Right cardiac atrium (tissue), 1 donor: ENCODE results near the gene FCHSD1.

- PRO-cap, result bidirectional peak, plus-strand start at chr5:141476652, minus-strand start at chr5:141476506
Observed at GRCh38 chr5:141476310-141477556, 967 bp downstream of the PCDHGC3 start.

DNA sequence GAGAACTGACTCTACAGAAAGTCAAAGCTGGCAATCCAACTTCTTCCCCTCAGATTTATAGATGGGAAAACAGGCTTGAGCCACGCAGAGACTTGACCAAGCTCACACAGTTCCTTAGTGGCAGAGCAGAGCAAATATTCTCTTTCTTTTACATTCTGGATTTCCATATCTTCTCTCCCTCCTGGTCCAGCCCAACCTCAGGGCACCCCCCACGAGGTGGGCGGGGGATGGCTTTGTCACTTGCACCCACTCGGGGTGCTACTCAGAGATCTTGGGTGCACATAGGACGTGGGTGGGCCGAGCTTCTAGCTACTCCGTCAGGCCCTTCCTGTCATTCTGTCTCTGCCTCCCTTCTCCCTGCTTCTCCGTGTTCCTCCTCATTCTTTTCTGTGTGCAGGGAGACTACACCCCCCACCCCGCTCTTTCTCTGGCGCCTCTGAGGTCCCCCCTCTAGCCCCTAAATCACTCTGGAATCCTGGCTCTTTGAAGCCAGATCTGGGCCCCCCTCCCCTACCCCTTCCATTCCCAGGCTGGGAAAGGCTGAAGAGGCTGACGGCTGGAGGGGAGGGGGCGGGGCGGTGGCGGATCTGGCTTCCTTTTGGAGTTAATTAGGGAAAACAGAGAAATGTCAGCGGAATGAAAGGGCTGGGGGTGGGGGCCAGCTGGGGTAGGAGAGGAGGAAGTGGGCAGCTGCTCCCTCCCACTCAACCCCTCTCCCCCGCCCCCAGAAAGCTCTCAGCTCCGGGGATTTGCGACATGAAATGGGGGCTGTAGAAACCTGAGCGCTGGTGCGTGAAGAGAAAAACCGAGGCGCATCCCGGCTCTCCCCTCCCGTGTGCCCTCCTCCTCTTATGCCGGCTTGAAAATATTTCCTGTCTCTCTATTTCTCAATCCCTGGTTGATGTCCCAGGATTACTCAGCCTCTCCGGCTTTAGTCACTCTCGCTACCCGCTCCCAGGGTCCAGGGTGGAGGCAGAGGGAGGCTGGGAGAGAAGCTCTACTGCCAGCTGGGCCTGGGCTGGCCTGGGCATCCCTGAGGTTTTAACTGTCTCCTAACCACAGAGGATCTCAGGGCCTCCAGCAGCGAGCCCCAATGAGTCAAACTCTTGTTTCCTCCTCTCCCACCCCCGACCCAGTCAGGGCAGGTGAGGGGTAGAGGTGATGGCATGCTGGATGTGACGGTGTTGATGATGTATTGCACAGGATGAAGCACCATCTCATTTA lies 19.9 kb downstream of the PCDHGC5 start:
- PRO-cap, result bidirectional peak, plus-strand start at position 964 of the sequence, minus-strand start at position 837 of the sequence

- PRO-cap, result no peak
Observed at GRCh38 chr5:141525670-141526843, 37.2 kb downstream of the PCDHGC5 start.

DNA sequence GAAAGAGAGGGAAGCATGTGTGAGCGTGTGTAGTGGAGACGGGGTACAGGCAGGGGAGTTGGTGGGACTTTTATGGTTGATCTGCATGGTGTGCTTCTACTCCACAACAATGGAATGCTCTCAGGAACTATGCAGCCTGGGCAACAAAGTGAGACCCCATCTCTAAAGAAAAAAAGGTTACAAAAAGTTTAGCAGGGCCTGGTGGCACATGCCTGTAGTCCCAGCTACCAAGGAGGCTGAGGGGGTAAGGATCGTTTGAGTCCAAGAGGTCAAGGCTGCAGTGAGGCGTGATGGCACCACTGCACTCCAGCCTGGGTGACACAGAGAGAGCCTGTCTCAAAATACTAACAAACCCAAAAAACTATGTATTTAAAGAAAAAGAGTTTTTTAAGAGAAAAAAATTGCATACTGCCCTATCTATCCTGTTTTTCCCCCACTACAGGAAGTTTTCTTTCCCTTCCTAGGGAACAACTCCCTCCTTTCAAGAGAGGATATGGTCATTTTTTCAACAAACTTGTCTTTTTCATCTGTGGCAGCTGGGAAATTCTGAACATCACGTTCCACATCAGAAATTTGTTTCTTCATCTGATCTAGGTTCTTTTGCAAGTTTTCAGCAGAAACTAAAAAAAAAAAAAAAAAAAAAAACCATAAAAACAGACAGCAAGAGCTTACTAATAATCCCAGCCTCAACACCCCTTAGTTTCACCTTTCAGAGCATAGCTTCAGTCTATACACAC lies 38.4 kb downstream of the PCDHGC5 start:
- PRO-cap, result no peak

- PRO-cap, result no peak
Observed at GRCh38 chr5:141584022-141584341, 34.8 kb downstream of the DIAPH1 start.

DNA sequence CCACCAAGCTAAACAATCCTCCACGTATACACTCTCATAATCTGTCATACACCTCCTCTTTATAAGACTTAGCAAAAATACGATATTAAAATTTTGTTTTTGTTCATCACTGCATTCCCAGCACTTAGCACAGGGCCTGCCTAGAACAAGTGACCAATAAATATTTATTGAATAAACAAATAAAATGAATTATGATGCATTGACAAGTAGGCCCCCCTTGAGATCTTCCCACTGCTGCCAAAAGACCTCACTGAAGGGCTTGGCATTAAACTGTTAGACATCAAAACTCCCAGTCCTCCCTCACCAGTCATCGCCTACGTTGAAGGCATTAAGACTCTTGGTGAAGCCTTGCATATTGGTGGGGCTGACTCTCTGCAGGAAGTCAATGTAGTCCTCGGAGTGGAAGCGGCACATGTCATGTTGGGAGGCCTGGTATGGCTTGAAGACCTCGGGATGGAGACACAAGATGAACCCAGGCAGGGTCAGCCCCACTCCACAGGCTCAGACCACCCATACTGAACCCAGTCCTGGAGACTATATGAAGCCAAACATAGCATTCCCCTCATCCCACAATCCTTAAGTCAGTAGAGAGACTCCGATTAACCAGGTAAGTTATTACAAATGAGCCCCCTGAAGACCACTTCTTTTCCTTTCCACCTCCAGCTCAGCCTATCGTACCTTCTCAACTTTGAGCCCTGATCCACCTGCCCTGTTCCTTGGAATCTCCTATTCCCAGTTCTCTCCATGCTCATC lies 2.0 kb downstream of the HDAC3 start:
- PRO-cap, result no peak

DNA sequence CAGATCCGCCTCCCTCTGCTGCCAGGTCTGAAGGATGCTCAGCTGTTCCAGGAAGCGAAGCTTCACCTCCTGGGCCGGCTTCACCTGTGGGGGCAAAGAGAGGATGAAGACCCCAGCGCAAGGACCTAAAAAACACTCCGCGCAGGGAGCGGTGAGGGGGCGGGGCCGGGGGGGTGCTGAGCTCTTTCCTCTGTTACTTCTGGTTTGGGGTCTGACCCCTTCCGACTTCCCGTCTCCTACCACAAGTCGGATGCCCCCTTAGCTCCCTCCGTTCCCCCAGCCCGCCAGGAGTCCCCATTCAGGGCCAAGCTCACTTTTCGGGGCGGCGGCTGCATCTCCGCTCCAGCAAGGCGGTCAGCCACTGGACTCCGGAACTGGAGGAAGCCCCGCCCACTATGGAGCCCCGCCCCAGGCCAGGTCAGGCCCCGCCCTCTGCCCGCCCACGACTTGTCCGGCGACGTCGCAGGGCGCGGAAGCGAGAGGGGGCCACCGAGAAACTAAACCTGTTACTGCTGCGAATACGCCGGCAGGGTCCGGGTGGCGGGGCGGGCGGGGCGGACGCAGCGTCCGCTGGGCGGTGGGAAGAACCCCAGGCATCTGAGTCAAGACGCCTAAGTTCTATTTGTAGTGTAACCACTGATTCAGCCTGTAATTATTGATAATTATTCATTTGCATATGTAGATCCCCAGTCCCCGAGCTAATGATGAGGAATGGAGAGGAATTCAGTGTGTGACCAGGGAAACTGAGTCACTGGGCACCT lies at the start of gene FCHSD1:
TSS of gene FCHSD1 (minus strand) at position 385 of the 761 bp plus-strand sequence.
- PRO-cap, result bidirectional peak, plus-strand start at position 445 of the sequence, minus-strand start at position 370 of the sequence

GRCh38 chr5:141825044-141825632 lies 53.1 kb downstream of the PCDH1 start:
- PRO-cap, result no peak

DNA sequence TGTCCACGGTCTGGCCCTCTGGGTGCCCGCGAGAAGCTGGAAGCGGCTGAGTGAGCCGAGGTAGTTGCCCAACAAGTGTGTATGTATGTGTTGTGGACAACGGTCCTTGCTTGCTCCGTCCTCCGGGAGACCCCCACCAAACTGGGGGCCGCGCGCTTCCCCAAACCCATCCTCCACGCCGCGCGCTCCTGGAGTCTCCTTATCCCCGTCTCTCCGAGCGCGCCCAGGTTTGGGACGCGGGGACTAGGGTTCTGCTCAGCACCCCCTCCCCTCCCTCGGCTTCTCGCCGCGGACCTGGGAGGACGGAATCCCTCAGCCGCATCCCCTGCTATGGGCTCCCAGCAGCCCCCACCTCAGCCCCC lies 493 bp downstream of the PCDH1 start:
- PRO-cap, result no peak

- PRO-cap, result no peak
Observed at GRCh38 chr5:141878104-141878331, 192 bp downstream of the PCDH1 start.

DNA sequence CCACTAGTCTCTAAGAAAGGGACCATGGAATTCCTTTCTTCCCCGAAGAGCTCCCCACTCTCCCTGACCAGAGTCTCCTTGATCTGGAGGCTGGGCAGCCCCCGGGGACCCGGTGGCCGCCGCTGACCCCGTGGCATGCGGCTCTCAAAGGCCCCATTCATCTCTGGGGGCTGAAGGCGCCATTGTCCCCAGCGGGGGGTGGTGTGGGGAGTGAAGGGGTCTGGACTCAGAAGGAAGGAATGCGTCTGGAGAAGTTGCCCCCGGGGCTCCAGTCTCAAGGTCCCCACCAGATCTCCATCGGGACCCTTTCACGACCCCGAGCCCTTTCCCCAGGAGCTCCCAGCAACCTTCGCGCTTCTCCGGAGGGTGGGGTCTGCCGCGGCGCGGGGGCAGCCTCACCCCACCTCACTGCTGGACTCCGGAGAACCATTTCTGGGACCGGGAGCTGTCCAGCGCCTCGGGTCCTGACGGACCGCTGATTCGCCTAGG lies 5.0 kb upstream of the PCDH1 start:
- PRO-cap, result unidirectional peak, minus-strand start at position 85 of the sequence

- PRO-cap, result no peak
Observed at GRCh38 chr5:141945135-141945775, 12.7 kb downstream of the PCDH12 start.

GRCh38 chr5:141993607-141994957 lies 18.7 kb downstream of the GNPDA1 start:
- PRO-cap, result no peak

DNA sequence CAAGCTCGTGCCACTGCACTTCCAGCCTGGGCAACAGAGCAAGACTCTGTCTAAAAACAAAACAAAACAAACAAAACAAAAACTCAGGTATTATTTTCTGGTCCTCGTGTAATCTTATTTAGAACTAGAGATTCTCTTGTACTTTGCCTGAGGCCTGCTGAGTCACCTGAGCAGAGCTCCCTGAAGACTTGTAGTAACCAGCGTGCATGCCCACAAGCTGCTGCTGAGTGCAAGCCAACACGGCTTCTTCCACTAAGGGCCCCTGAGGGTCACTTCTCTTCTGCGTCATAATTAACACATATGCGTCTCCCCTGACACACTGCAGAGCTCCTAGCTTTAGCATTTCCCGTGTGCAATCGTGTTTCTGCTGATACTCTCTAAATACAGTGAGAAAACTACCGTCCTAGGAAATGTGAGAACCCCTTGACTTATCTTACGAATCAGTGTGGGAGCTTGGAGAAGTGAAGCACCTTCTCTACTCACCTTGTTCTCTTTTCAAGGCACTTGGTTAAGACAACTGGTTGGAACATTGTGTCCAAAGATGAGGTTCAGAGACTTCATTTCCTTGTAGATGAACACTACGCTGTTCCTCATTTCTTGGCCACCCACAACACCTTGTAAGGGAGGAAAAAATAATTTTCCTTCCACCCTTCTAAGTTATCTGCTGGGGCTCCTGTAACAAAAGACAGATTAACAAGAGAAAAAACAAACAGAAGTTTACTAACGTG lies 10.8 kb upstream of the NDFIP1 start:
- PRO-cap, result no peak

DNA sequence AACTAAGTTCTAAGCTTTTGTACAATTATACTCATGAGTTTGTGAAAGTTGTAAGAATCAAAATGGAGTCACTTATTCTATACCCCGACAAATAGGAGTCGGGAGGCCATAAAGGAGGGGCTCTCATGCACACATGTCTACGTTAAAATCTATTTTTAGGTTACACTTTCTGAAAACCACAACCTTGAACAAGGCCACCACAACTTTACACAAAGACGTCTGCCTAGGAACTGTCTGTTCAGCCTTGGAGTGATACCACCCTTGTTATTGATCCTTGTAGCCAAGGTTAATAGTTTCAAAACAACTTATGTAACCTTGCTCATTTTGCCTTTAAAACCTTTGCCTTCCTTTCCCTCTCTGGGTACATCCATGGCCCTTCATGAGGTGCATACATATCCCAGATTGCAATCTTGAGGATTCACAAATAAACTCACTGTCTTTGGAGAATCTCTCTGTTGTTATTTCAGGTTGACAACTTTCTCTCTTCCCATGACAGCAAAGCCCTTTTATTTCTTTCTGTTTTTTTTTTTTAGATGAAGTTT lies 4.0 kb upstream of the NDFIP1 start:
- PRO-cap, result no peak

DNA sequence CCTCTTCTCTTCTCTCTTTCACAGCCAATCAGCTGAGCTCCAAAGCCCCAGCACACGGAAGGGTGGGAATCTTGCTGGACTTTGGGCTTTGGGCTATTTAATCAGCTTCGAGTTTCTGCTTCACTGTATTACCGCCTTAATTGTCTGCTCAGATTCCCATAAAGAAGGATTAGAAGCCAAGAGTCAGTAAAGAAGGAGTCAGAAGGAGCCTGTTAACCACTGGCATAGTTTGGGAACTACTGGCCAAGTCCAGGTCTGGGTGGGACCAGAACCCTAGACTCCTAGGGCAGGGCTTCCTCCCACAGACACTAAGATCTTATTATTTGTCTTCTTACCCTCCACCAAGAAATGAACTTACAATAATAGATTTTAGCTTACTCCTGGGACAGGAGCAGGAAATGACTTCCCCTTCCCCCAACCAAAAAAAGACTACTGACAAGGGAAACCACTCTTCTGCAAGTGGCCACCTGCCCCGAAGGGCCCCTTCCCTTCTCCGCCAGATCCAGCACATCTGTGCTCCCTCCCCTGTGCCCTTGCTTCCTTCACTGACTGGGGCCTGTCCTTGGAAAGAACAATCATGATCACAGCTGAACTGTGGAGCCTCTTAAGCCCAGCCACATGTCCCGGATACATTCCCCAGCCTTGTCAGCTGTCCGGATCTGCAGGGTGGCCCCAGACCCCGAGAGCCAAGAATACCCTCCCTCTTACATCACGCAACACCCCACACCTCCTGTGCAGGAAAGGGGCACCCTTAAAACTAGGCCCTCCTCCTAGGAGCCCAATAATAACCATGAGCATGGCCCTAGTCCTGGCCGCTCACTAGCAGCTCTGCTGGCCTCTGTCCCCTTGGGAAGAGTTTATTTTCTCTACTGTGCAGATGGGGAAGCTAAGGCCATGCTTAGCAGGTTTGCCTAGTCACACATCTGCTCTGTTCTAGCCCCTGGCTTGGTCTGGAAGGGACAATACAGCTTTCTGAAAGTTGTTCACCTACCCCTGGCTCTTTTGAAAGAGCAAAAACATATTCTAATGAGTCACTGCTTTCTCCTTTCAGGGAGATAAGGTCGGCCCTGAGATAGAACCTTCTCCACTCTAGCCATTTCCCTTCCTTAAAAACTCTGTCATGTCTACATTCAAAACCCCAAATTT lies 4.0 kb downstream of the SPRY4 start:
- PRO-cap, result no peak

DNA sequence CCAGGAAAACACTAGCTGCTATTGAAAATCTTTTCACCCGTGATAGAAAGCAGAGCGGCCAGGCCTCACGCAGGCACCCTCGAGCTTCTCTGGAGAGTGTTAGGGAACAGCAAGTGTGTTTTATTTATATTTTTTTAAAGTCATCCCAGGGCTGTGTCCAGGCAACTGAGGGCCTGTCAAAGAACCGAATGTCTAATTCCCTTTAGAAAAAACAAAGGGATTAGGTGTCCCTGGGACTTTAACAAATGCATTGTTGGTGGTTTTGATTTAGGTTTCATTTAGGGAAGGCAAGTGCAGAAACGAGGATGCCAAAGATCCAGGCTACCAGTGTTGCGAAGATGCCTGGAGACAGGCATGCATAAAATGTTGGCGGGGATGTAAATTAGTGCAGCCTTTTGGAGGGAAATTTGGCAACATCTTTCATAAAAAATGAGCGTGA lies 51.2 kb upstream of the SPRY4 start:
- PRO-cap, result no peak

DNA sequence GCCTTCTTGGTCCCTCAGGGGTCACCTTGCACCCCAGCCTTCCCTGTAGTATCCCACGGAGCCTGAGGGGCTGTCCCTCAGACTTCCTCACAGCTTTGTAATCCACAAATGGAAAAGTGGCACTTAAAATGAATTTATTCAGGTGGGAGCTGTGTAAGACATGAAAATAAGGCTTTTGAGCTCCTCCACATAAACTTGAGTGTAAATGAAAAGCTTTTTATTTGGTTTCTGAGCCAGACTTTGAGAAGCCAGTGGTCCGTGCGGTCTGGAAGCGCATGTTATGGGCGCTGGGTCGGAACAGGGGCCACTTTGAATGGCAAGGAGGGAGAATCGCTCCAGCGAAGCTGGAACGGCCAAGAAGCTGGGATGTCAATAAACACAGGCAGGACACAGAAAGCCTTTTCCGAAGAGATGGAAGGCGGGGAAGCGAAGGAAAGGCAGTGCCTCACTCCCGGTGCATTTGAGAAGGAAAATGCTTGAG lies 84.0 kb upstream of the SPRY4 start:
- PRO-cap, result no peak

GRCh38 chr5:142412610-142412904 lies 87.7 kb upstream of the SPRY4 start:
- PRO-cap, result no peak

DNA sequence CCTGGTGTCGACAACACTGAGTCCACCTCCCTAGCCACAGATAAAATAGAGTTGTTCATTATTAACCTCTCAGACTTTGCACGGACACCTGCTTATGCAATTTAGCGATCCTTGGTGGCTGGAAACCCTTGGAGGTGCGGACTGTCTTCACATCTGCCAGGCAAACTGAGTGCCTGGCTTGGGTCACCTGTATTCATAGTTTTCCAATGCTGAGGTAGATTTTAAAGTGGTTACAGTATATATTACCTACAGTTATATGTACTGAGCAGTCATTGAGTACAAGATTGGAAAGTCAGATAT lies 164.0 kb downstream of the FGF1 start:
- PRO-cap, result no peak